ENCODE results near the genes ABI2, EEF1B2, CMKLR2 and MDH1B.

GRCh38 chr2:202608564-202608810 is 26.3 kb upstream of the FAM117B start:
- RAMPAGE, long total RNA, result no peak
- RRBS, result no CpG with 5 or more reads among the region's 2 CpGs

GRCh38 chr2:202766137-202766873 is 105.3 kb downstream of the ICA1L start:
- RAMPAGE, long total RNA, result no peak
- RRBS, result no CpG with 5 or more reads among the region's 5 CpGs

- RAMPAGE, long total RNA, result start-site peak on the plus strand at chr2:203328306-203328400, 111 and 258 reads in 2 replicates
- RRBS, result 1% methylated on average over 22 of the region's 103 CpGs
Measured at GRCh38 chr2:203327469-203328713, at the start of gene ABI2. TSS of gene ABI2 (plus strand) at chr2:203328394.

DNA sequence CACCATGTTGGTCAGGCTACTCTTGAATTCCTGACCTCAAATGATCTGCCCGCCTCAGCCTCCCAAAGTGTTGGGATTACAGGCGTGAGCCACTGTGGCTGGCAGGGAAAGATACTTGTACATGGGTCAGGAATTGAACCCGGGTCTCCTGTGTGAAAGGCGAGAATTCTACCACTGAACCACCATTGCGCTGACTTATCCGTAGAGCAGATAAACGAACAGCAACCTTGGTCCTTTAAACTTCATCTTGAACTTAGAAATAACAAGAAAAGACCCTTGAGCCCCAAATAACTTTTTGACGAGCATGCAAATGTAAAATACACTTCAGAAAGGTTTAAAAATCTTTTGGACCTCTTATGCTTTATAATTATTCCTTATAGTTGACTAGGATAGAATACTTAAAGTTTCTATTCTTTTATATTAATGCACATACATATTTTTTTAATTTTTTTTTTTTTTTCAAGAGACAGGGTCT is 36.1 kb downstream of the ABI2 start:
- RAMPAGE, long total RNA, result no peak
- RRBS, result no CpG with 5 or more reads among the region's 8 CpGs

DNA sequence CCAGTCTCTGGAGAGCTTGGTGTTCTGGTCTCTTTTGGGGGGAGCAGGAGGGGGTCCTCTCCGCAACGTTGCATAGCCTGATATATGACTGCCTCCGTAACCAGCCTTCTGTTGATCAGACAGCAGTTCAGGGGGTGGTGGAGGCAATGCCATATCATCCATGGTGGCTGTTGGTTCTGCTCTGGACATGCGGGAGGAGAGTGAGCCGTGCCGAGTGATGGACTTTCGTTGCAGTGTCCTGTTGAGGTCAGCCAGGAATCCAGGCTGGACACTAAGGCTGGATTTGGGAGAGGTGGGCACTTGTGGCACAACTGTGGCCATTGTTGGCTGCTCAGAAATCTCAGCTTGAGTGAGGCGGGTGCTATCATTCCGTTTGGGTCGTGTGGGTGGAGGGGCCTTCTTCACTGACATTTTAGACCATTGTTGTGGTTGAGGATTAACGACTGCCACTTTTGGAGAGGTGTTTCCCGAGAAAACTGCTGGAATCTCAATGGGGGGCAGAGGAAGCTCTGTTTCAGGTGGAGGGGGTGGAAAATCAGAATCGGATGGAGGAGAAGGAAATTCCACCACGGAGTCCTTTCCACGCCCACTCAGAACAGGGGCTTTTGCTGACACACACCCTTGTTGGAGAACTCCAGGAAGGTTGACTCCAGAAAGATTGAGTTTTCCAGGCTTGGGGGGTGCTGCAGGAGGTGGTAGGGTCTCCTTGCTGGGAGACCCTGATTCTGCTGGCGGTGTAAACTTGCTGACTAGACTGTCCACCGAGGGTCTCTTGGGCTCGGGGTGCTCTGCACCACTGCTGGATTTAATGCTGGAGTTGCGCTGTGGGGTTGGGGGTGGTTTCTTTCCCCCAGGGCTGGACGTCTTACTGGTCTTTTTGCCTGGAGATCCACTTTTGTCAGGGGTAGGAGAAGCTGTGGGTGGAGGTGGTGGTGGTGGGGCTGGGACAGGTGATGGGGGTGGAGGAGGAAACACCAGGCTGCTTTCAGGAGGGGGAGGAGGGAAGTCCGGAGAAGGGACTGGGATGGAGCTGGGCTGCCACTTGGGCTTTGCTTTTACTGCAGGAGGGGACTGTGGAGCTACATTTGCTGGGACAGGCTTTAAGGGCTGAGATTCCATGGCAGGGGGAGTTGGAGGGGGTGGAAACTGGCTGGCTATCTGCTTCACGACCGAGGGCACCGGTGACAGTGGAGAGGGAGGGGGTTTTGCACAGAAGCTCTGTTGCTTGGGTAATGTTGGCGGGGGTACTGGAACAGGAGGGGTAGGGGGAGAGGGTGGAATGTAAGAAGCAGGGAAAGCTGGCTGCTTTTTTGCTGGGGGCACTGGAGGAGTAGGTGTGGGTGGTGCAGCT is 95.2 kb downstream of the RAPH1 start:
- RAMPAGE, long total RNA, result no peak
- RRBS, result no CpG with 5 or more reads among the region's 25 CpGs

DNA sequence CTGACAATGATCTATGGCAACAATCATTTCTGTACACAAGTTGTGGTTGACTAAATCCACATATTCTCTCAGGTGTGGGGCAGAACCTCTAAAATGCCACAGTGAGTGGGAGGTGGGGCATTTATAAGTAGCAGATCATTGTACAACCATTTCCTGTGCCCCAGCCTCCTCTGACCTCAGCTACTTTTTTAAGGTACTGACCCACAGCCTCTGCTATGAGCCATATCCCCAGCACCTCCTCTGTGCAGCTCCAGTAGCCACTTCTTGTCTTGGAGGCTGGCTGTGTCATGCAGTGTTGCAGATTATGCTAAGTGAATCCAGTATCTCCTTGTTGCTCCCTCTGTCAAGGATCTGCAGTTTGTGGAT is 48.7 kb upstream of the RAPH1 start:
- RAMPAGE, long total RNA, result no peak

DNA sequence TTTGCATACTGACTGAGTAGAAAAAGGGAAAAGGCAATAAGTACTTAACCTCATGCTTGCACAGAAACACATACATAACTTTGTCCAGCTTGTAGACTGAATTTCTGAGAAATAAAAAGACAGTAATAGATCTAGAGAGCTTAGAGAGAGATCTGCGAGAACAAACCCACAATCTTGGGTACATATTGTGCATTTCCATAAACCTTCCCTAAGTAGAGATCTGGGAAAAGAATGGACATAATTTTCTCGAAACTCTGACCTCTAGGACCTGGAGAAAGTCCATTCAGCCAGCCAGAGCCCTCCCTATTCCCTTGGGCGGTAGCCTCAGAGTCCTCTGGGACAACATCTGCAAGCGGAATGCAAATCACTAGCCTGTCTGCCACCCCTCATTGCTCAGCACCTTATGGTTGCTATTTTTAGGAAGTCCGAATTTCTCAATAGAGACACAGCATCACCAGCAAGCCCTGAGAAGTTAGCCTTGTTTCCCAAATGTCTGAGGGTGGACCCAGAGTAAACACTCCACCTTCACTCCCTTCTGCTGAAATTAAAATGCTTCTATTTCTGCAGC is 17.7 kb upstream of the CD28 start:
- RAMPAGE, long total RNA, result no peak
- RRBS, result no CpG with 5 or more reads among the region's 5 CpGs

- RAMPAGE, long total RNA, result no peak
- RRBS, result no CpG with 5 or more reads among the region's 5 CpGs
Measured at GRCh38 chr2:204508534-204509046, 36.7 kb upstream of the PARD3B start.

DNA sequence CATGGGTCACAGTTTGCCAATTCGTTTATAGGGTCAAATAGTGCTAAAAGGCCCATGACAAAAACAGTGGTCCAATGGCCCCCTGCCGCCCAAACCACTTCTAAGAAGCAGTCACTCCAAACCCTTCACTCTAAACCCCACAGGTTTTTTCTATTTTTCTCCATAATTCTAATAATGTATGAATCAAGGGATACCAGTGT is 125.0 kb downstream of the PARD3B start:
- RAMPAGE, long total RNA, result no peak
- RRBS, result no CpG with 5 or more reads among the region's 2 CpGs

DNA sequence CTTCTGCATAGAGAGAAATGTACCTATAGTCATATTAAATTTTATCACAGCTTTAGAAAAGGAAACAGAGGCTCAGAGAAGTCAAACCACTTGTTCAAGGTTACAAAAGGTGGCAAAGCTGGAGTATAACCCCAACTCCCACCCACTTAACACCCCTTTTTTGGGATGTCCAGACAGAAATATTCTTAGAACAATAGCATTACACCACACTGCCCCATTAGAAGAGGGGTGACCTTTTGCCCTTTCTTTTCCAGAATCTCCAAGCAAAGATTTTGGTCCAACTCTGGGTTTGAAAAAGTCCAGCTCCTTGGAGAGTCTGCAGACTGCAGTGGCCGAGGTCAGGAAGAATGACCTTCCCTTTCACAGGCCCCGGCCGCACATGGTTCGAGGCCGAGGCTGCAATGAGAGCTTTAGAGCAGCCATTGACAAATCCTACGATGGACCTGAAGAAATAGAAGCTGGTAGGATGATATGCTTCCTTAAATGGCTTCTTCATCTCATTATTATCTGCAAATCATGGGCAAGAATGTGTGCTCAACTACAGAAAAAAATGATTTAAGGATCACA is 381.9 kb upstream of the NRP2 start:
- RAMPAGE, long total RNA, result no peak
- RRBS, result no CpG with 5 or more reads among the region's 6 CpGs

DNA sequence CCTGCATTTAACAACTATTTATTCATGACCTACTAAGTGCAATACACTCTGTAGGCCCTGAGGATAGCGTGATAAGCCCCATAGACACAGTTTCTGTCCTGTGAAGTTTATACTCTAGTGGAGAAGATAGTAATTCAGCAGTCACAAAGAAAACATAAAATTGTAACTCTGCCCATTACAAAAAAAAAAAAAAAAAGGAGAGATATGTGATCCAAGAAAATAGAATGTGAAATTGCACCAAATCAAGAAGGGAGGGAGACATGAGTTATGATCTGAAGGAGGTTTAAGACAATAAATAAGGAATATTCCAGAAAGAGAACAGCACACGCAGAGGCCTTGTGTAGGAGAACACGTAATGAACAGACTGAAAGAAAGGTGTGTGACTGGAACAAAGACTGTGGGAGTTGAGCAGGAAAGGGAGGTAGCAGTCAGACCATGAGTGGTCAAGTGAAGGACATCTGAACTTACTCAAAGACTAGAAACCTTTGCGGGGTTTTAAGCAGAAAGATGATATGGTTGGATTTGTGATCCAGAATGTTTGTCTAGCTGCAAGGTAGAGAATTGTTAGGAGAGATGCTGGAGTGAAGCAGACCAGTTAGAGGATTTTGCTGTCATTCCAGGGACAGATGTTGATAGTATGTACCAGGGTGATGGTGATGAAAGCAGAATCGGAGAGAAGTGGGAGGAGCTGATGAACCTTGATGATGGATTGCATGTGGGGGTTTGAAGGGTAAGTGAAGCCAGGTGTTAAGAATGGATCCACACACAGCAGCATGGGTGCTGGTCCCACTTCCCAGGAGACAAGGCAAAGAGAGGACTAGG is 116.4 kb upstream of the NRP2 start:
- RAMPAGE, long total RNA, result no peak
- RRBS, result no CpG with 5 or more reads among the region's 5 CpGs

- RAMPAGE, long total RNA, result no peak
- RRBS, result no CpG with 5 or more reads among the region's 4 CpGs
Measured at GRCh38 chr2:205704533-205704921, 22.2 kb downstream of the NRP2 start.

GRCh38 chr2:205712339-205712860 is 30.1 kb downstream of the NRP2 start:
- RAMPAGE, long total RNA, result no peak
- RRBS, result no CpG with 5 or more reads among the region's 6 CpGs

DNA sequence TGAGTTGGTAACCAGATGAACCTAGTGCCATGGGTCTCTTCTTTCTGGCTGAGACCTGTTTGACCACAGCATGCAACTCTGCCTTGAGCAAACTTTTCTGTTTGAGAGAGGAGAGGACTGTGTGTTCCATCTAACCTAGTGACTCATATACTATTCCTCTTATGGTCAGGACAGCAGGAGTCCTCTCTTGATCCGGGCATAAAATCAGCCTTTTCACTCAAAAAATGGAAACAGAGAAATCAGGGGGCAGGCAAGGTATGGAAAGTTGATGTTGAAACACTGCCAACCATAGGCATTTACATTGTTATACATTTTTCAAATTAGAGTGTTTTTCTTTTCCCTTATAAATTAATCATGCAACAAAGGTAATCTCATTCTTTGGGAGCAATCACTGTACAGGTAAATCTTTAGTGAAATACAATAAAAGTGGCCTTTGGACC is 86.6 kb downstream of the NRP2 start:
- RAMPAGE, long total RNA, result no peak
- RRBS, result no CpG with 5 or more reads among the region's 1 CpG

DNA sequence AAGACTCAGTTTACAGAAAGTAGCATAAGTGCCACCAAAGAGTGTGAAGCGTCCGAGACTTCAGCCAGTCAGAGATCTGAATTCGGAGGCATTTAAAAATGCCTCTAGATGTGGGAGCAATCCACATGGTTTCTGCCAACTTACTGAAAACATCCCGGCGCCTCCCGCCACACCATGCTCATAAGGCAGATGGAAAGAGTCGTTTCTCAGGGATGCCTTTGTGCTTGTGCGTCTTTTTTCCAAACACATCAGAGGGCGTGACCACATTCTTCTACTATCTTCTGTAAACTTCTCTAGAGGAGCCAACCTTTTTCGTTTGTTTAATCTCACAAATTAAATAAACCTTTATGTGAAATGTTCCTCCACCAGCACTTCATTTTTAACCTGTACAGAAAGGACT is 88.8 kb downstream of the NRP2 start:
- RAMPAGE, long total RNA, result no peak
- RRBS, result no CpG with 5 or more reads among the region's 10 CpGs

DNA sequence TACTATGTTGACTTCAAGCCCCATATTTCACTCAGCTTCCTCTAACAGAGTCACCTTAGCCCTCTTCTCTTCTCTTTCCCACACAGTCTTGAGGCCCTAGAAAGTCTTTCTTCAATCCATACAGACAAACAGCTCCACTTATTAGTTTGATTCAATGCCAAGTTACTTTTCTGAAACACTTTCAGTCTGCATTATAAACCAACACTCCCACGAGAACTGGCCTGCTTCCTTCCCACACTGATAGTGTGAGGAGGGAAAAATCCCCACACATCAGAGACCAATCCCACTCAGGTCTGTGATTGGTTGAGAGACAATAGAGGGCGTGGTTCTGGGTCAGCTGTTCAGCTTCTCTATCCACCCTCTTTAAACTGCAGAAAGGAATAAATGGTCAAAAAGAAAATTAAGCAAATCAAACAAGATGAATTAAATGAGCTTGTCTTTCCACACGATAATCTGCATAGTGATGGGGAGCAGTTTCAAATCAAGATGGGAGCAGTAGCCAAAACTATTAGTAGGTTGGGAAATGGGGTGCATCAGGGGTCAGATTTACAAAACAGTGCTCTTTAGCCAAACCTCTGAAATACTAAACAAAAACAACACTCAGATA is 152.5 kb downstream of the NRP2 start:
- RAMPAGE, long total RNA, result no peak
- RRBS, result no CpG with 5 or more reads among the region's 3 CpGs

- RAMPAGE, long total RNA, result no peak
- RRBS, result no CpG with 5 or more reads among the region's 5 CpGs
Measured at GRCh38 chr2:206143949-206144402, 15.3 kb downstream of the NDUFS1 start.

DNA sequence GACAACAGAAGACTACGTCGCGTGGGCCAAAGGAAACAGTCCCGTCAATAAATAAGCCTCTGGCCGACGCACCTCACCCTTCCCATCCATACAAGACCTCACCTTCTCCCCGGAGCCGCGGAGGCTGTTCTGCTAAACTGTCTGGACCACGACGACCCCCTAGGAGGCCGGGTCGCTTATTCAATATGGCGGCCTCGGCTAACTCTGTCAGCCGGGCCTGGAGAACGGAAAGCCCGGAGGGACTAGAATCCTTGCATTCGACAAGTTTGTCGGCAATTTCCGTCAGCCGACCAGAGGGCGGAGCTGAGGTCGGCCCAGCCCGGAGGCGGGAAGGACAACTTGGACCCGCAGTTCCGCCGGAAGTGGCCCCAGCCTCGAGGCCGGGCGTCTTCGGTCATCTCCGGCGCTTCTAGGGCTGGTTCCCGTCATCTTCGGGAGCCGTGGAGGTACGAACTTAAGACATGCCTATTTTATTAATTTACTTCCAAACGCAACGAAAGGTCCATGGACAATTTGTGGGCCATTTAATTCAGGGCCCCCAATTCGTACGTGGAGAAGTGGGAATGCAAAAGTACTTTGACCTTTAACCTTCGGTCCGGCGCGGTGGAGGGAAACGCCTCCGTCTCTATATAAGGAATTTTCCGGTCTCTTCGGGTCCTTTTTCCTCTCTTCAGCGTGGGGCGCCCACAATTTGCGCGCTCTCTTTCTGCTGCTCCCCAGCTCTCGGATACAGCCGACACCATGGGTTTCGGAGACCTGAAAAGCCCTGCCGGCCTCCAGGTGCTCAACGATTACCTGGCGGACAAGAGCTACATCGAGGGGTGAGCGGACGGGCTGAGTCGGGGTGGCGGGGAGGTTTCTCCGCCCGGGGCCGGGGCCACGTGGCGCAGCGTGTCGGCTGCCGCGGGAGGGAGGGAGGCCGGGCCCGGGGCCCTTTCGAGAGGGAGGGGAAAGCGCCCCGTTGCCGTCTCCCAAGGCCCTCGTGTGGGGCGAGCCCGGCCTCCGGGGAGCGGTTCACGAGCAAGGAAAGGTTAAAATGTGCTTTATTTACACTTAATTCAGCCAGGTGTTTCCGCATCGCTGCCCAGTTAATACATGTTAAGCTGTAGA is at the start of gene EEF1B2:
Gene EEF1B2, plus strand, starts transcription at position 657 of the 1,110 bp plus-strand sequence.
- RAMPAGE, long total RNA, result start-site peak on the minus strand centred at position 182 of the sequence, 59 bp wide, 278 and 311 reads in 2 replicates; start-site peak on the plus strand centred at position 404 of the sequence, 79 bp wide, 596 and 1,788 reads in 2 replicates; start-site peak on the plus strand centred at position 671 of the sequence, 61 bp wide, 2,137 and 1,889 reads in 2 replicates
- RRBS, result 2% methylated on average over 35 of the region's 89 CpGs

- RAMPAGE, long total RNA, result no peak
- RRBS, result no CpG with 5 or more reads among the region's 6 CpGs
Measured at GRCh38 chr2:206213158-206213793, at the start of gene CMKLR2. TSS of gene CMKLR2 (minus strand) at chr2:206213371.

DNA sequence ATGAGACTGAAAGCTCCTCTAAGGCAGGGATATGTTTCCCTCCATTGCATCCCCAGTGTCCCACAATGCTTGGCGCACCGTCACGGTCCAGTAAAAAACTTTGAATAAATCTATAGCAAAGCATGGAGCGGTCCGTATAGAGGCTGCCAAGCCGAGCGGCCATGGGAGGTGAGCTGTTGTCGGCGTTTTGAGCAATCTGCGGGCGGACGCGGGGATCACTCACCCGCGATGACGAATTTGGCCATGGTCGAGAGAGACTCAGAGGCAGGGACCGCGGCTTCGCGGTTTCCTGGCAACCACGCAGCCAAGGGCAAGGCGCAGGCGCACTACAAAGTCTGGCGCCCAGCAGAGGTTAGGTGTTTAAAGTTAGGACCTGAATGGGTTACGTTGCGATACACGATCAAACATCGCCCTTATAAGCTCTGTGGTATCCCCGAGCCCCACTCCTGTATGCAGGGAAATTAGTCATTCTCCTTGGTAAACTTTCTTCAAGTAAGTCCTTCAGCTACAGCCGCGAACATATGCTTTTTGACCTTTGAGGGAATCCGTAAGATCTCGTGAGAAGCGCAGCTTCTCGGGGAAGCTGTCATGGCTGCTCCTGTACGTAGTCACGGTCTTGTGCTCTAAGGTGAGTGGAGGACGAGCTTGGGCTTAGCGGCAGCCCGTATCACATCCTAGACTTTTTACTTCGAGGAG is at the start of gene MDH1B:
Gene MDH1B, minus strand, starts transcription at position 302 of the 696 bp plus-strand sequence.
- RAMPAGE, long total RNA, result no peak
- RRBS, result no CpG with 5 or more reads among the region's 42 CpGs